Colon Carcinoma Metastatic in the Brain (tissue), 2 donors: ENCODE measurements around a stretch of chr9.

DNA sequence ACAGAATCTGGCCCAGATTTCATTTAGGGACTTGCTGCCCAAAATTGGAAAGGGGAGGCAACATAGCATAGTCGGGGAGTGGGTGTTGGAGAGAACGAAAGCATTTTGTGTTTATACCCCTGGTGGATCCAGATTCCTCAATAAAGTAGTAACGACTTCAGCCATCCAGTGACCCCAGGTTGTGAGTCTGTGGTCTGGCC is 13.4 kb upstream of the ANGPTL2 start:
- PRO-cap, 2 experiments, result no peak in any of the 2 experiments

DNA sequence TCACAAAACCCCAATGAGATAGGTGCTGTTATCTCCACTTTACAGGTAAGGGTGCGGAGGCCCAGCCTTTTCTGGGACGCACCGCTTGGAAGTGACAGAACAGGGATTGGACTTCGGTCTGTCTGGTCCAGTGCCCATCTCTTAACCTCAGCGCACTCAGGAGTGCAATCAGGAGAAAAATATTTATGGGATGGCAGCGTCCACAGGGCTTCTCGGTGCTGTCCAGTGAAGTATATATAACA is 18.9 kb upstream of the GARNL3 start:
- PRO-cap, 2 experiments, result no peak in any of the 2 experiments

GRCh38 chr9:127361523-127362076 is 35.4 kb upstream of the SLC2A8 start:
- PRO-cap, 2 experiments, result peak in 1 of 2 experiments; most common minus-strand start chr9:127361862 (in 1)

- PRO-cap, 2 experiments, result no peak in any of the 2 experiments
Observed at GRCh38 chr9:127407341-127407862, 10.4 kb downstream of the SLC2A8 start.

GRCh38 chr9:127521336-127521729 is 47.5 kb downstream of the NIBAN2 start:
- PRO-cap, 2 experiments, result no peak in any of the 2 experiments

DNA sequence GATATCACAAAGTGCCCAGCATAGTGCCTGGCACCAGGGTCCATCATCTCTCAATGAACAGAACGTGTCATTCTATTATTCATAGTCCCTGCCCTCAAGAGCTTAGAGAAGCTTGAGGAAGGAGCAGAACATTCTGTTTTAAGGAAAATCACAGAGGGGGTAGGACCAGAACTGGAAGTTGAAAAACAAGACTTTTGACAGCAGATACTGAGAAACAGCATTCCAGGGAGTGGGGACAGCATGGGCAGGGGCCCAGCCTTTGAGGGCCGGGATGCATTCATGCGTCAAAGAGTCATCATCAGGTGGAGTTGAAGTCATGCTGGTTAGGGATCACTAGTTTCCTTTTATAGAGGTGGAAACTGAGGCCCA is 1.6 kb upstream of the NIBAN2 start:
- PRO-cap, 2 experiments, result no peak in any of the 2 experiments

DNA sequence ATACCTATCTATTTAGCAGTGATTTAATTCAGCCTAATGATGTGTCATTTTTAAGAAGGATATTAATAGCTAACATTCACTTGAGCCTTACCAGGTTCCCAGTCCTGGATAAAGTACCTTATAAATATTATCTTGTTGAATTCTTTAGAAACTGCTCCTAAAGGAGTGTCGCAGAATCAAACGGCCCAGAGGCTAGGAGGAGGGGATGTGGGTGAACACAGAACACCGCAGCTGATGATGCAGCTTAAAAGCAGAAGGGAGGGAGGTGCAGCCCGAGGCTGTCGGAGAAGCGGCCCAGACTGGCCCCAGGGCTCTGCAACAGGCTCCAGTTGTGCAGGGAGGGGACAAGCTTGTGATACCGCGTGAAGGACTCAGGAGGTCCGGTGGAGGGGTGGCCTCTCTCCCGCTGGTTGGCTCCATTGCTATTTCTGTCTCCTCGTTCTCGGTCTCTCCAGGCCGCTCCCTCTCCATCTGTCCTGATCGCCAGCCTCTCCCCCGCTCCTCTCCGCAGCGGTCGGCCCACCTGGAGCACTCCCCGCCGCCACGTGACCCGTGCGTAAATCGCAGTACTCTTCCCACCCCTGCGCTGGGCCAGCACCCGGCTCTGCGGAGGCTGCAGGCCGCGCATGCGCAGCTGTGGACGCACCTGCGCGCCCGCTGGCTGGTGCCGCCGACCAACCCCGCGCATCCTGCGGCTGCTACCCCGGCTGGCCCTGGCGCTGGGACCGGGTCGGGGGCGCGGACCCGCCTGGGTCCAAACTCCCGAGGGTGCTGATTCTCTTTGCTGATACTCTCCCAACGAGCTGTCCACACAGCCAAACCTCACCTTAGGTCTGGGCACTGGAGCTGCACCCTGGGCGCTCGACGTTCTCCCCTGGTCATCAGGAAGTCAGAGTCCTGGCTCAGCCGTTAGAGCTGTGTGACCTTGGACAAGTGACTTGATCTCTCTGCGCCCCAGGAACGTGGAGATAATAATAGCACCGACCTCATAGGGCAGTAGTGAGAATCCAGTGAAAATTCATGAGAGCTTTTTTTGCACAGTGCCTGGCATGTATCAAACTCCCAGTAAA is 3.8 kb upstream of the STXBP1 start:
- PRO-cap, 2 experiments, result peak in 1 of 2 experiments; most common plus-strand start position 667 of the sequence (in 1); most common minus-strand start position 547 of the sequence (in 1)

GRCh38 chr9:127755764-127756211 is 20.7 kb upstream of the TOR2A start:
- PRO-cap, 2 experiments, result no peak in any of the 2 experiments

GRCh38 chr9:127783698-127784050 is 2.2 kb upstream of the CDK9 start:
- PRO-cap, 2 experiments, result no peak in any of the 2 experiments

DNA sequence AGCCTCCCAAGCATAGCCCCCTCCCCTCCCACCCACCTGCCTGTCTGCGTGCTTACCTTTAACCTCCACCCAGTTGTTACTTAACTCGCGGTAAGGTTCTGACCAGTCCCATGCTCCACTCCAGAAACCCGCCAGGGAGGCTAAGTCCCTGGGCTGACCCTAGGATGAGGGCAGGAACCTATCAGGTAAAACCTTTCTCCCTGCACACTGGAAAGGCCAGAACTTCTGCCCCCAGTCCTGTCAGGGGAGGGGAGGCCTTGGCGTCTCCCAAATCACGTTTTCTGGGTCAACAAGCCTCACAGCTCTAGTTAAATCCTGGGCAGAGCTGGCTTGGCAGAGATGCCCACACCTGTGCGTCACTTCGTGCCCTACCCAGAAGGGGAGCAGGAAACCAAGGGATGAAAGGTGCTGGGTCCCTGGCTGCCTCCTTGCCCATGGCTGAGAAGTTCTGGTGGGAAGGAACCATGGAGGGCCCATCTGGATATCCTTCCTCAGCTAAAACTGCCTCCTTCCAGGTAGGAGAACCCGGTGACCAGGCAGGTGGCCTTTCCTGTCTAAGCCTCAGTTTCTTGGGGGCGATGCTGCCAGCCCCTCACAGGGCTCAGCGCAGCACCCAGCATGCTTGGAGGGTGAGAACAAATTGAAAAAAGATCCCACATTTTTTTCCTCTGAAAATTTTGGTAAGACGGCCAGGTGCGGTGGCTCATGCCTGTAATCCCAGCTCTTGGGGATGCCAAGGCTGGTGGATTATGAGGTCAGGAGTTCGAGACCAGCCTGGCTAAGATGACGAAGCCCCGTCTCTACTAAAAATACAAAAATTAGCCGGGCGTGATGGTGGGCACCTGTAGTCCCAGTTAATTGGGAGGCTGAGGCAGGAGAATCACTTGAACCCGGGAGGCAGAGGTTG is 8.1 kb upstream of the FPGS start:
- PRO-cap, 2 experiments, result no peak in any of the 2 experiments

- PRO-cap, 2 experiments, result peak in 2 of 2 experiments; most common plus-strand start chr9:127803851 (in 1); most common minus-strand start chr9:127803794 (in 1)
Observed at GRCh38 chr9:127803462-127804601, 1.1 kb downstream of the FPGS start.

DNA sequence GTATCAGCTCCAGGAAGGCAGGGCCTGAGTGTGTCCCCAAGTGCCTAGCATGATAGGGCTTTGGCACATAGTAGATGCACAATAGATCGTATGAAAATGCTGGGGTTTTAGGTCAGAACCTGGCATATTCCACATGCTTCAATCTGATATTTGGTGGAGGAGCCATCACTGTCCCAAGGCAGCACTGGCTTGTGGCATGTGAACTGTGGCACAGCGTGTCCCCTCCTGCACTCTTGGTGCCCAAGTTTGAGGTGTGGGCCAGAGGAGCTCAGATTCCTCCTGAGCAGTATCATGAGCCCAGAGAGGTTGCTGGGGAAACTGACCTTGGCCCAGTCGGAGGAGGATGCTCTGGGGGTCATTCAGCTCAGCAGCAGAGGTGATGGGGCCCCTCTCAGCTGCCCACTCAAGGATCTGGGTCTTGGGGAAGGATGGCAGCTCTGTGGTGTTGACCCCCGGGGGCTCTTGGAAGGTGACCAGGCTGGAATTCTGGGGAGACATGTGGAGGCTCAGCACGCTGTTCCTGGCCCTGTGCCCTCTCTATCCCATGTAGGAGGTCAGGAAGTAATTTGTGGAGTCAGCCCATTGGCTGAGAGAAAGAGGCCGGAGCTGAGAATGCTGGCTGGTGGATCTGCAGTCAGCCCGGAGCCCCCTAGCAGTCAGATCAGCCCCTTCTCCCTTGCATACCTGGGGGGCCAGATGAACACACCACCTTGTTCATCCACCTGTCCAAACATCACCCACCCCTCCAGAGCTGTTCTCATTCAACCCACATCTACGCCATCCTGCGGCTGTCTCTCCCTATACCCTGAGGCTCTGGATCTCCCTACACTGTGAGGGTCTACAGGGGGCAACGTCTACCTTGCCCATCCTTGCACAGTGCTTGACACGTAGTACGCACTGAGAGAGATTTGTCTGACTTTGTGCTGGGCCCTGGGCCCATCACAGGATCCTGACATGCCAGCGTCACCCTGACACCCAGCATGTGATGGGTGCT is 23.8 kb downstream of the FPGS start:
- PRO-cap, 2 experiments, result no peak in any of the 2 experiments

DNA sequence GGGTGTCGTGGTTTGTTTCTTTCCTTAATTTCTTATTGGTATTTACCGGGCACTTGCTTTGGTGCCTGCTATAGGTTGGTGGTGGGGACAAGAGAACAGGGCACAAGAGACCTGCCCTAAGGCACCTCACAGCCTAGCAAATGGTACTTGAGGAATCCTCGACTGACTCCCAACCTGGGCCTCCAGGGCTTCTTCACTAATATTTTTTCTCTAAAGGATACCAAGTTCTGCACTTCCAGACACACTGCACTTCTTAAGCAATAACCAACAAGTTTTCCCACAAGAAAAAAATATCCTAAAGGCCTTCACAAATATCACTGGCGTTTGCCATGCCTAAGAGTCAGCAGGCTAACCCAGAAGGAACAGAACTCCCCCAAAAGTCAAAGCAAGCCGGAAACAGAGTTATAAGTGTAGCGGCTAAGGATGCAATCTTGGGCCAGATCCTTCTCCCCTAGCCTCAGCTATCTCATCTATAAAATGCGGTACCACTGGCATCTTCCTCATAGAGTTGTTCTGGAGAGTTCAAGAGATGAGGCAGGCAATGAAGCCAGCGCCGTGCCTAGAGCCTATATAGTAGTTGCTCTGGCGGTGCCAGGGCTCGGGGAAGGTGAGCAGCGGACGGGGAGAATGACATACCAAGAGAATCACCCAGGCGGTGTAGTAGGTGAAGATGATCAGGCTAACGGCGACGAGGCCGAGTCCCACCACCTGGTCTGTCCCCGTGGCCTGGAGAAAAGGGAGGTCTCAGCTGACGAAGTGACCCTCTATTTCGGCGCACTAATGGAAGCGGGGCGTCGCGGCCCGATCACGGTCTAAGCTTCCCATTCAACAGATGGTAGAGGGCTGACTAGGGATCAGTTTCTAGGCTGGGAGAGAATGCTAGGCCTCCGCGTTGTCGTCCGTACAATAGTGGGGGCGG is 597 bp downstream of the DPM2 start:
- PRO-cap, 2 experiments, result no peak in any of the 2 experiments

- PRO-cap, 2 experiments, result no peak in any of the 2 experiments
Observed at GRCh38 chr9:127948095-127948993, 10.7 kb upstream of the DPM2 start.

DNA sequence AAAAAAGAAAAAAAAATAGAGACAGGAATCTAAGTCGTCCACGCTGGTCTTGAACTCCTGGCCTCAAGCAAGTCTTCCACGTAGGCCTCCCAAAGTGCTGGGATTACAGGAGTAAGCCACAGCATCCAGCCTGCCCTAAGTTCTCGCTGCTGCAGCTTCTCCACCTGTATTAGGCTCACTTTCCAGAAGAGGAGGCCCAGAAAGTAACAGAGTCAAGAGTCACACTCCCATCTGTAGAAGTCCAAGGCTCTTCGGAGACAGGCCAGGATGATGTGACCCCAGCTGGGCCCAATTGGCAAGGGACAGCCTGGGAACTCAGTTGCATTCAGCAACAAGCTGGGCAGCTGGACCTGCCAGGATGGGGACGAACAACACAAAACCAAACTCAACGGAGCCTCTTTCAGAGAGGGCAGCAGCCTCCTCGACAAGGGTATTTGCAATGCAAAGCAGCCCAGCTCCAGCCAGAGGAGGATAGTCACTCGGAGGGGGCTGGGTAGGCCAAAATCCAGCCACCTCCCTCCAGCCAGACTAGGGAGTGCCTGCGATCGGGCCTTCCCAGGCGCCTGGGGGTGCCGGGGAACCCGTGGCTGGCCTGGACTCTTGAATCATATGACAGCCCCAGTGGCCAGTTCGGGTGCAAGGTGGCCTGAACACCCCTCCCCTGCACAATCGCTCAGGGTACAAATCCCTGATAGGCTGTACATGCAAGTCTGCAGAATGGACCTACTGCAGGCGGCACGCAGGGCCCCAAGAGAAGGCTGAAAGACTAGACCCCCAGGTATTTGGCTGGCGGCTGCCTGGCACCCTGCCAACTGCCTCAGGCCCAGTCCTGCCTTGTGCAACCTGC is 1.5 kb downstream of the EEIG1 start:
- PRO-cap, 2 experiments, result peak in 2 of 2 experiments; most common plus-strand start position 522 of the sequence (in 1); most common minus-strand start position 611 of the sequence (in 1)

GRCh38 chr9:128060893-128061825 is 6.0 kb downstream of the NAIF1 start:
- PRO-cap, 2 experiments, result no peak in any of the 2 experiments

GRCh38 chr9:128071945-128073134 is 4.3 kb downstream of the SLC25A25 start:
- PRO-cap, 2 experiments, result no peak in any of the 2 experiments

GRCh38 chr9:128098166-128099196 is 29.0 kb downstream of the PTGES2 start:
- PRO-cap, 2 experiments, result peak in 2 of 2 experiments; most common plus-strand start chr9:128098541 (in 2); most common minus-strand start chr9:128098287 (in 1)

- PRO-cap, 2 experiments, result peak in 1 of 2 experiments; most common plus-strand start chr9:128104362 (in 1); most common minus-strand start chr9:128104439 (in 1)
Observed at GRCh38 chr9:128103925-128104734, 23.4 kb downstream of the PTGES2 start.

- PRO-cap, 2 experiments, result no peak in any of the 2 experiments
Observed at GRCh38 chr9:128163447-128164002, 3.5 kb downstream of the BBLN start.